AG09309 (cell line): ENCODE data around the gene GLCE.

DNA sequence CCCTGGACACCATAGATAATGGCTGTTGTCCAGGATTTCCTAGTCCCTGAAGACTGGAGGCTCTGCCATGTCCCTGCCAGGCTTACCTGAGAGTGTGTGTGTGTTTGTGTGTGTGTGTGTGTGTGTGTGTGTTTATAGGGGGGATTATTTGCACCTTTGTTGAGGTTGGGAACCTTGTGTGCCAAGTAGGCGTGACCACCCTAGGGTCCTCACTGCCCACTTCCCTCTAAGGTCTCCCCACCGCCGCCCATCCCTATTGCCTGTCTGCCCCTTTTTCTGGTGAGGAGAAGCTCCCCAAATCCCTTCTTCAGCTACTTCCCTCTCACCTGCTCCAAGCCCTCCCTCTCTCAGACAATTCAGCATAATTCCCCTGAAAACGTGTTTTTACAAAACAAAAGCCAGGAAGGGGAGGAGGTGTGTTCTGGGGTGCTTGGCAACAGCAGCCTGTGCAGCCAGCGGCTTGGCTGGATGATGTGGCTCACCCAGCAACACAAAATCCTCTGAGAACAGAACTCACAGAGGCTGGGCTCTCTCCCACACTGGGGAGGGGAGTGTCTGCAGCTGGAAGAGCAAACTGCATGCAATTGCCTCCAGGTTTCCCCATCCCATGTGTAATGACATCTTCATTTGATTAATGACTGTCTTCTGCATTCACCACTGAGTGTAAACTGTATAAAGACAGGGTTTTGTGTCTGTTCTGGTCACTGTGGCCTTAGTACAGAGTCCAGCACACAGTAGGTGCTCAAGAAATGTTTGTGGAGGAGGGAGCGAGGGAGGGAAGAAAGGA lies 70.3 kb upstream of the GLCE start:
- RRBS, result no CpG with 5 or more reads among the region's 6 CpGs

DNA sequence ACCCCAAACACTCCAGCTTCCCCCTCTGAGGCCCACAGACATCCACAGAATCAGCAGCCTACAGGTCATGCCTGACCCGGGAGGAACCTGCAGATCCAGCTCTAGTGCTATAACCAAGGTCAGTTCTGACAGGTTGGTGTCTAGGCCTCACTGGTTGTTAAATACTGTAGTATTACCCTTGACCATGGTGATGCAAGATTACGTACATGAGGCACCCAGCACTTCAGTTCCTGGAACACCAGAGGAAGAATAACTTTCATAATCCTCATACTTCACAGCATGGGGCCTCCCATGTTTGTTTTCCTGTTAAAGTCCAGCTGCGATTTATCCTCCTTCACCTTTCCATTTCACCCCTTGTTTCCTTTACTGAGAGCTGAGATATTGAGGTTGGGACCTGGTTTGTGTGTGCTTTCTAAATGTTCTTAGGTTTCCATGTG lies 34.4 kb upstream of the GLCE start:
- RRBS, result no CpG with 5 or more reads among the region's 3 CpGs

GRCh38 chr15:69159710-69161203 lies at the start of gene GLCE:
TSS of gene GLCE (plus strand) at chr15:69160635.
- RRBS, result 2% methylated on average over 33 of the region's 95 CpGs

GRCh38 chr15:69461989-69462672 lies 9.5 kb downstream of the RPLP1 start:
- RRBS, result no CpG with 5 or more reads among the region's 35 CpGs

GRCh38 chr15:69462673-69463610 lies 10.3 kb downstream of the RPLP1 start:
- RRBS, result 7% methylated on average over 20 of the region's 48 CpGs

- RRBS, result no CpG with 5 or more reads among the region's 13 CpGs
Measured at GRCh38 chr15:69467589-69468150, 15.1 kb downstream of the RPLP1 start.

DNA sequence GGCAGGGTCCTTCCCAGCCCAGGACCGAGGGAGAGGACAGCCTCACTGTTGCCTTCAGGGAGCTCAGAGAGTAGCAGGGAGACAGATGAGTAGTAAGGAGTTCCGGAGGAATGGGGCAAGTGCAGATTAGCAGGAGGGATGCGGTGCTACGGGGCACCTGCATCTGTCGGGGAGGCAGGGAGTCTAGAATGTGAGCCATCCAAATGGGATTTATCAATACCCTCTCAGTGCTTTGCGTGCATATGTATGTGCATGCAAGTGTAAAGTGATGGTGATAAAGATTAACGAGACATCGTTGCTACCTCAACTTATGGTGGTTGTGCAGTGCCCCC lies 35.5 kb downstream of the RPLP1 start:
- RRBS, result no CpG with 5 or more reads among the region's 8 CpGs

DNA sequence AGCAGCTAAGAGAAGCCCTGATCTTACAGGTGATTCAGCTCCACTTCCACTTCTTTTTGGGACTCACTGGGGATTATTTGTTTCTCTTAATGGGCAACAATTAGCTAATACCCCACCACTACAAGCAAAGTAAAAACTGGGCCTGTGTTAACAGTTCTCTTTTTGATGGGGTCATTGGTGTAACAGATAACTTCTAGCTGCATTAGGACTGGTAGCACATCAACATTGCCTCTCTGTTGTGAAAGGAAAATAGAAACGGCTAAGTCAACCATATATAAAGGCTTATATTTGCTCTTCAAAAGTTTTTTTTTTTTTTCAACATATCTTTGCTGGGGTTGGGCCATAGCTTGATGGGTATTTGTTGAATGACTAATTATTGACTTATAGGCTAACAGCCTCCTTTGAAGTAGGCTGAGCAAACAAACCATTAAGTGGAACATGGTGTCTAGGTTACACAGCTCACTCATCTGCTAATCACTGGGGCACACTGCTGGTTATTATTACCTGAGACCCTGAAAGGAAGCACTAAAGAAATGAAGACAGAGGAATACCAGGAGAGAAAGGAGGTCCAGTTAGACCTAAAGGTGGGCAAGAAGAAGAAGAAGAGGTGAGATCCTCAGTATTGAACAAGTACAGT lies 139.2 kb downstream of the RPLP1 start:
- RRBS, result no CpG with 5 or more reads among the region's 1 CpG

GRCh38 chr15:69593925-69594998 lies 141.6 kb downstream of the RPLP1 start:
- RRBS, result 48% methylated on average over 3 of the region's 27 CpGs

DNA sequence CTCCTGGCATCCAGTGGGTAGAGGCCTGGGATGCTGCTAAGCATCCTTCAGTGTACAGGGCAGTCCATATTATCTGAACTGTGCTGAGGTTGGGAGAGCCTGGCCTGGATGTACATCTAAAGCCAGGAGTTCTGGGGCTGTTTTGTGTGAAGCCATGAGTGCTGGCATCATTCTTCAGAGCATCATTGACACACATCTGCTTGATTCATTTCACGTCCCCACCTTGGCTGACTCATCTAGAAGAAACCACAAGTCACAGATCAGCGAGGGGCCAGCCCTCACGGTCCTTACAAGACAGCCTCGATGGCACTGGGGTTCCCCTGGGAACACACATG lies 226.9 kb downstream of the RPLP1 start:
- RRBS, result no CpG with 5 or more reads among the region's 4 CpGs

DNA sequence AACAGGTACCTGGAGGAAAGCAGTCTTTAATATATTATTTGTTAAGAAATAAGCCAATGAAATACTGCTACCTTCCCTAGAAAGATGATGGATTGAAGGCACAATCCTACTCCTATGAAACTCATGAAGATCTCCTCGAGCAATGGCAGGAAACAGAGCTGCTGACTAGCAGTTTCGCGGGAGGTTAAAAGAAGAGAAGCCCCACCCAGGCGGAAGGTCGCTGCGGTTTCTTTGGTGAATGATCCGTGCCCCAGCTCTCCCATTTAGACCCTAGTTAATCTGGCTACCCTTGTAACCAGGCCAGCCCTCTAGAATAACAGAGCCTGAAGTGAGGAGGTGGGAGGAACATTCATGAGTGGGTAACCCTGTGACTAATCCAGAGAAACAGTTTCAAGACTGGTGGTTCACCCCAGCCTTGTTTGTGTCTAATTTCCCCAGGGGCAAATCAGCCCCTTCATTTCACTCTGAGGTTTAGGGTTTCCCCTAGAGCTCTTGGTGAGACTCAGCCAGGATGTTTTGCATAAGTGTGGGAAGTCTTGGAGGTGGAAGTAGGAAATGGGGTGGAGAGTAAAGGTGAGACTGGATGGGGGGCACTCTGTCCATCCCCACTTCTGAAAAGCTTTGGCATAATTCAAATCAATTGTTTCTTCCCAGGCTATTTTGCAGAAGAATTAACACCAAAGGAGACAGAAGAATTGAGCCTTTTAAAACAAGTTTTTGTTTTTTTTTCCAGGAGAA lies 303.0 kb downstream of the RPLP1 start:
- RRBS, result no CpG with 5 or more reads among the region's 7 CpGs

DNA sequence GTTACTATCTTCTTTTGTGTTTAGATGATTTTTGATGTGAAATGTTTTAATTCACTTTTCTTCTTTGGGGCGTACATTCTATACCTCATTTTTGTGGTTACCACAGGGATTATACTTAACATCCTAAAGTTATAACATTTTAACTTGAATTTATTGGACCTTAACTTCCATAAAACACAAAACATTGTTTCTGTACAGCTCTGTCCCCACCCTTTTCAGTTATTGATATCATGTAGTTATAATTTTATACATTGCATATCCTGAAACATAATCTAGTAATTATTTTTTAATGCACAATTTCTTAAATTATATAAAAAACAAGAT lies 321.1 kb downstream of the TLE3 start:
- RRBS, result no CpG with 5 or more reads among the region's 1 CpG

GRCh38 chr15:69997813-69998209 lies 99.9 kb downstream of the TLE3 start:
- RRBS, result no CpG with 5 or more reads among the region's 2 CpGs

GRCh38 chr15:70042405-70043147 lies 55.1 kb downstream of the TLE3 start:
- RRBS, result no CpG with 5 or more reads among the region's 5 CpGs

GRCh38 chr15:70069662-70070275 lies 27.9 kb downstream of the TLE3 start:
- RRBS, result no CpG with 5 or more reads among the region's 10 CpGs

GRCh38 chr15:70073508-70073916 lies 24.2 kb downstream of the TLE3 start:
- RRBS, result no CpG with 5 or more reads among the region's 4 CpGs

- RRBS, result no CpG with 5 or more reads among the region's 29 CpGs
Measured at GRCh38 chr15:70100024-70100598, 2.4 kb upstream of the TLE3 start.

DNA sequence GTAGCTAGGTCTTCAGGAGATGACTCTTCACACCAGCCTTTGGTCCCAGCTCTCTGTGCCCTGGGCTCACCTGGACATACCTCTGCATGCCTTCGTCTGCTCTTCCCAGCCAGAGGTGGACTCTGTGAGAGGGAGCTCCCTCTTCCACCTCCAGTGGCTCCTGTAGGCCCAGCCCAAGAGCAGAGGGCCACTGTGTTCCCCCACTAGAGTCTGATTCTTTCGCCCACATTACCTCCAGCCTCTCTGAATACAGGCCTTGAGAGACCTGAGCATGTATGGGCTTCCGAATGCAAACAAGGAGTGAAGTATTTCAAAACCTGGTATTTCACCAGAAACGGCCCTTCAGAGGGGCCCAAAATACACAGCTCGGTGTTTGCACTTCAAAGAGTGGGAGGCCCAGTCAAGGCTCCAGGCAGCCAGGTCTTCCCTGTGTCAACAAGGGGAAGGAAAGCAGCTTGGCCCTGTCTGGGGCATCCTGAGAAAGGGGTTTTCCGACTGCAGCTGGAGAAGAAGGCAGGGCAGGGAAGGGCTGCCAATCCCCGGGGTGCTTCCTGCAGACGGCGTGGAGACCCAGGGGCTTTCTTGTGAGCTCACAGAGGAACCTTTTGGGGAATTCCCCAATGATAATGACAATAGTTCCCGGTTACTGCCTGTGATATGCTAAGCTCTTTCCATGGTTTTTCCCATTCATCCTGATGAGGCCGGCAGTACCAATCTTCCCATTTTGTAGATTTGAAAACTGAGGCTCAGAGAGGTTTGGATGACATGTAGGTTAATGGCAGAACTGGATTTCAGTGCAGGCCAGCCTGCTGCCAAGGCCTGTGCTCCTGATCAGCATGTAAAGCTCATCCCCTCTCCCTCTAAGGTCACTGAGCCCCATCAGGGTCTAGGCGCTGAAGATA lies 42.8 kb upstream of the TLE3 start:
- RRBS, result 34% methylated on average over 4 of the region's 12 CpGs

DNA sequence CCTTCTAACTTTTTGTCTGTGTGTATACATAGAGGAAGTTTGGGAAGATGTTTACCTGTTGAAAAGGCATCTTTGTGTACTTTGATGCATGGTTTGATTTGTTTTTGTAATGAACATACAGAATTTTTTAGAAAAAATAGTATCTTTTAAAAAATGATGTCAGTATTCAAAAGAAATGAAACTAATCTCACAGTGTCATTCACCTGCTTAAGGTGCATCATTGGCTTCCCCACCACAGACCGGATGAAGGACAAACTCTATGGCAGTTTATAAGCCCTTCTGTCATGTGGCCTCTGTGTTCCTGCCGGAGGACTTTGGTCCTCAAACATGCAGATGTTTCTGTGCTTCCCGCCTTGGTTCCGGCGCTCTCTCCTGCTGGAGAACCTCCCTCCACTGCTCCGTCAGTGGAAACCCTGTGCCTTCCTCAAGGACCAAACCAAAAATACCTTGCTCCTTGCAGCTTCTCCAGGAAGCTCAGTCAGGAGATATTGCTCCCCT lies 326.3 kb downstream of the UACA start:
- RRBS, result 75% methylated on average over 4 of the region's 6 CpGs

DNA sequence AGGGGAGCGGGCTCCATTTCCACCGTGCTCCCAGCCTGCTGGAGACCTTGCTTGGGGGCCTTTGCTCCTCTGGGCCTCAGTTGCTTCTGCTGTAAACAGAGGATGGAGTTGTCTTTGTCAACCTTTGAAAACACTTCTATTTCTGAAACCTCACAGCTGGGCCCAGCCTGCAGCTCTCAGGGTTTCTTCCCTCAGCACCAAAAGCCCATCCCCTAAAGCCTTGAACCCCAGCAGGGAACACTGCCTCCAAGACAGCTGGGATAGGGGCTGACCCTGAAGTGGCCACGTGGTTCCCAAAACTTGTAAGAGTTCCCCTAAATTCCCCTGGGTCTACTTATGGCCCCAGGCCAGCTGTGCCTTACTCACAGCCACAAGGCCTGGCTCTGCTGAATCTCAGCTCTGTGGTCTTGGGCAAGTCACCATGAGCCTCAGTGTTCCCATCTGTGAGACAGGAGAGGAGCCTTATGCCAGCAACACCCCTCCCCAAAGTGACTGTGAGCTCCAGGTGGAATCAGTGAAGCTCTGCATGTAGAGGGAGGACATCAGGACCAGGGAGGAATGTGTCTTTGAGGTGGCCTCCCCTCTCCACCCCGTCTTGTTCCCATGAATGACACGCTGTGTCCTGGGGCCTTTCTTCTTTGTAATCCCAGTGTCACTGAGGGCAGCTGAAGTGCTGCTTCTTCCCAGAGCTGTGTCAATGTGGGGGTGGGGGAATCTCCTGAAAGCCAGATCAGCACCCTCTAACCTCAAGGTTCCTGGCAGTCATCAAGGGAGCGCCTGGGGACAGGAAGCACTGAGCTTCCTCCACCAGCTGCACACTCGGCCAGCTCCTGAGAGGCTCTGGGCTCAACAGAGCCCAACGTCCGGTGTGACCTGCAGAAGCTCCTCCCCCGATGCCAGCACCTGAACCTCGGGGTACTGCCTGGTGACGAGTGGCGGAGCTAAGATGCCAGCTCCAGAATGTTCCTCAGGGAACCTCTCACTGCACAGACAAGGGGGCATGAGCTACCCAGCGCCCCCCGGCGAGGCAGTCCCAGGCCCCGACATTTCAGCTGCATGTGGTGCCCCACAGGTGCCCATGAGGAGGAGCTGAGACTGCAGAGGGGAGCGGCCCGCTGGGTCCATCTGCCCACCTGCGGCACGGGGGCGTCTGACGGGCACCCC lies 258.9 kb downstream of the UACA start:
- RRBS, result no CpG with 5 or more reads among the region's 23 CpGs